Occipital lobe (tissue), 2 donors: ENCODE results near the genes VAMP2, BORCS6, RNF222 and PIK3R6.

- RAMPAGE, long total RNA: no peak
Measured at GRCh38 chr17:8141652-8142845, 10.2 kb downstream of the PER1 start.

DNA sequence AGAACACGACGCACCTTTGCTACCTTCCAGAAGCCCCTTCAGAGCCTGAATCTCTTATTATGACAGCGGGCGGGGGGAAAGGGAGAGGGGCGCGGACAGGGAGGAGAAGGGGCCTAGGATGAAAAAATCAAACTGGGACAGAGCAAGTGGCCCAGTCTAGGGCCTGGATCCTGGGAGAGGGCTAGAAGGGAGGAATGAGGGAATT, 2.5 kb upstream of the PER1 start:
- RAMPAGE, long total RNA: no peak

- RAMPAGE, long total RNA: start-site peak on the minus strand at chr17:8162935-8162995, 1,308 and 99 reads in 2 replicates
Measured at GRCh38 chr17:8162880-8163958, at the start of gene VAMP2. Gene VAMP2 (minus strand): TSS chr17:8162948.

DNA sequence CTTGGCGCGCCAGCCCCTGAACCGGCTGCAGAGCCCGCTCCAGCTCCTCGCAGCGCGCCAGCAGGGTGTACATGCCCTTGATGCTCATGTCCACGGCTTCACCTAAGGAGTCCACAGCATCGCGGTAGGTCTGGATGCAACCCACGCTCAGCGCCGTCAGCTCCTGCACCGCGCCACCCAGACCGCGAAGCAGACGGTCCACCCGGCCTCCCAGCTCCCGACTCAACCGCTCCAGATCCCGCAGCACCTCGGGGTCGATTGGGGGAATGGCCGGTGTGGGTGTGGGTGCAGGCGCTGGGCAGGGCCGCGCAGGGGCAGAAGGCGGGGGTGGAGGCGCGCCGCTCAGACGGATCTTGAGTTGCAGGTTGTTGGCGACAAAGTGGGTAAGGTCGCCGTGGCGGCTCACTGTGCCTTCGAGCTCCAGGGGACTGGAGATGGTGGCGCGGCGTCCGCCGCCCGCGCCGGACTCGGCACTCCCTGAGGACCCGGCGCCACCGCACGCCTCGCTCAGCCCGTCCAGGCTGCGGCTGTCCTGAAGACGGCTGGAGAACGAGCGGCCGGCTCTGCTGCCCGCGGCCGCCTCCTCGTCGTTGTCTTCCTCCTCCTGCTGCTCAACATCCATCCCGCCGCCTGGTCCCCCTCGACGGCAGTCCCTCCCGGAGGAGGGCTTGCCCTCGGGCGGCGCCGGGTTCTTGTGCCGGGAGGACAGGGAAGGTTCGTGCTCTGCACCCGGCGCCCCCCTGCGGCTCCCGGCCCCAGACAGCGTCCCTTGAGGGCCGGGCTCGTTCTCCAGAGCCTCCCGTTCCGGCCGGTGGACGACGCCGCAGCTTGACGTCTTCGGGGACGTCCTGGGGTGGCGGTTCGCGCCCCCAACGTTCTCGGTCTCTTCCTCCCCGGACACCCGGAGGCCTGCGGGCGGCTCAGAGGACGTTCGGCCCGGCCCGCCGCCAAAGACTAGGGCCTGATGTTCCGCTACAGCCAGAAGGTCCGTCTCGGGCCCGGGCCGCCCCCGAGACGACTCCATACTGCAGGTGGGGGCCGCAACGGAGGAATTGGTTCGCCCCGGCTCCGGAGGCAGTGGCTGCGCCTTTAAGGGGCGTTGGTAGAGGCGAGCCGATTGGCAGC, at the start of gene BORCS6:
BORCS6 (minus strand) TSS at position 1,064 of the 1,125 bp plus-strand sequence.
- RAMPAGE, long total RNA: no peak

DNA sequence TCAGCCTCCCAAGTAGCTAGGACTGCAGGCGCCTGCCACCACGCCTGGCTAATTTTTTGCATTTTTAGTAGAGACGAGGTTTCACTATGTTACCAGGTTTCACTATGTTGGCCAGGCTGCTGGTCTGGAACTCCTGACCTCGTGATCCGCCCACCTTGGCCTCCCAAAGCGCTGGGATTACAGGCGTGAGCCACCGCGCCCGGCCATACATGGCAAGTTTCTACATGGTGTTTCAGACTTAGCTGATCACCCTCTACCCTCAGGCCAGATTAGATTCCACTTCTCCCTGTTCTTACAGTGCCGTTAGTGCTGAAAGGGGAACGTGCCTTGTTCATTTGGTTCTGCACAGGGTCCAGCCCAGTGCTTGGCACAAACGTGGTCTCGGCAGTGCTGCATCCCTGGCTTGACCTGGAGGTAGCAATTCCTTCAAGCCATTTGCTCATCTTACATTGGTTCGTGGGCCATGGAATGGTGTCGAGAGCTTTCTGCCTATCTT, 14.6 kb upstream of the AURKB start:
- RAMPAGE, long total RNA: no peak

DNA sequence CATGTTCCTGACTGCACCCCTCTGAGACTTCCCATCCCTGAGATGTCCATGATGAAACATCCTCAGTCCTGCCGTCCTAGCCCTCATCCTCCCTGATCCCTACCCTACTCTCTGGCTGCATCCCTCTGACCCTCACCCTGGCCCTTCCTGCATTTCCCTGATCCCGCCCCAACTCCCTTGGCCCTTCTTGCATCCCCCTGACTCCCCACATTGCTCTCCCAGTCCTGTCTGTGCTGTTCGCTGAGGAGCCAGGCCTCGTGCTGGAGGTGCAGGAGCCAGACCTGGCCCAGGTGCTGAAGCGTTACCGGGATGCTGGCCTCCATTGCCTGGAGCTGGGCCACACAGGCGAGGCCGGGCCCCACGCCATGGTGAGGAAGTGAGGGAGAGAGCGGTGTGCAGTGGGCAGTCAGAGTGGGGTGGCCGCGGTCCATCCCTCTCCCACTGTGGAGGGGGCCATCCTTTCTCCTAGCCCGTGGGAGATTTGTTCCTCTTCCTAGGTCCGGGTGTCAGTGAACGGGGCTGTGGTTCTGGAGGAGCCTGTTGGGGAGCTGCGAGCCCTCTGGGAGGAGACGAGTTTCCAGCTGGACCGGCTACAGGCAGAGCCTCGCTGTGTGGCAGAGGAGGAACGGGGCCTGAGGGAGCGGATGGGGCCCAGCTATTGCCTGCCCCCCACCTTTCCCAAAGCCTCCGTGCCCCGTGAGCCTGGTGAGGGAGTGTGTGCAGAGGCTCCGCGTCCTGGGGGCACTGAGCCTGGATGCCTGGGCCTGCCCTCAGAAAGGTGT, 17.6 kb downstream of the PFAS start:
- RAMPAGE, long total RNA: no peak

DNA sequence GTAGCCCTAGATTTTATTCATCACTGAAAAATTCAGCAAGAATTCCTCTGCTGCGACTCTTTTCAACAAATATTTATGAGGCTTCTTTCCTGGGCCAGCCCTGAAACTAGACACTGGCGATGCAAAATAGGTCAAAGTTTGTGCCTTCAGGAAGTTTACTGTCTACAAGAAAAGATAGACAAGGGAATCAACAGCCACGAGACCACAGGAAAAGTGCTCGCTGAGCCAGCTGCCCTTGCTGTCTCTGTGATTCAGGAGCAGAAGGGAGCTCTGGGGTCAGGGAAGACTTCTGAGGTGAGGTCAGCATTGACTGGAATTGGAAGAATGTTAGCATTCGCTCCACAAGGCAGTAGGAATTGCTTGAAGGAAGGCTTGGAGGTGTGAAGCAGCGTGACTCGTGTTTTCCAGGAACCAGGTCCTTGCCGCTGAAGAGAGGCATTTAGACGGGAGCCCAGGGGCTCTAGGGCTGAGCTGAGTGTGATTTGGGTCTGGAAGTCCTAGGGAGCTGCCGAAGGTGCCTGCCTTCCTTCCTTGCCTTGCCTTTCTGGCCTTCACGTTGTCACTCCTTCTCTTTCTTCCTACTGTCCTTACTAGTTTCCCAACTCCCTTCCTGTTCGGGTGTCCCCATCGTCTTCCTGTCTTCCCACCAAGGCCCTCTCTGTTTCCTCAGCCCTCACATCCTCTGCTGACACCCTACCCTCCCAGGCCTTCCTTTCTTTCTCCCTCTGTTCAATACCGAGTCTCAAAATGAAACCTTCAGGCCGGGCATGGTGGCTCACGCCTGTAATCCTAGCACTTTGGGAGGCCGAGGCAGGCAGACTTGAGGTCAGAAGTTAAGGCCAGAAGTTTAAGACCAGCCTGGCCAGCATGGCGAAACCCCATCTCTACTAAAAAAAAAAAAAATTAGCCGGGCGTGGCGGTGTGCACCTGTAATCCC, 2.1 kb upstream of the RPL26 start:
- RAMPAGE, long total RNA: no peak

GRCh38 chr17:8393658-8394148, 3.9 kb downstream of the RNF222 start:
- RAMPAGE, long total RNA: no peak

- RAMPAGE, long total RNA: no peak
Measured at GRCh38 chr17:8397634-8398118, at the start of gene RNF222. Gene RNF222 (minus strand): TSS chr17:8397827.

- RAMPAGE, long total RNA: no peak
Measured at GRCh38 chr17:8475477-8476339, 40.0 kb downstream of the NDEL1 start.

DNA sequence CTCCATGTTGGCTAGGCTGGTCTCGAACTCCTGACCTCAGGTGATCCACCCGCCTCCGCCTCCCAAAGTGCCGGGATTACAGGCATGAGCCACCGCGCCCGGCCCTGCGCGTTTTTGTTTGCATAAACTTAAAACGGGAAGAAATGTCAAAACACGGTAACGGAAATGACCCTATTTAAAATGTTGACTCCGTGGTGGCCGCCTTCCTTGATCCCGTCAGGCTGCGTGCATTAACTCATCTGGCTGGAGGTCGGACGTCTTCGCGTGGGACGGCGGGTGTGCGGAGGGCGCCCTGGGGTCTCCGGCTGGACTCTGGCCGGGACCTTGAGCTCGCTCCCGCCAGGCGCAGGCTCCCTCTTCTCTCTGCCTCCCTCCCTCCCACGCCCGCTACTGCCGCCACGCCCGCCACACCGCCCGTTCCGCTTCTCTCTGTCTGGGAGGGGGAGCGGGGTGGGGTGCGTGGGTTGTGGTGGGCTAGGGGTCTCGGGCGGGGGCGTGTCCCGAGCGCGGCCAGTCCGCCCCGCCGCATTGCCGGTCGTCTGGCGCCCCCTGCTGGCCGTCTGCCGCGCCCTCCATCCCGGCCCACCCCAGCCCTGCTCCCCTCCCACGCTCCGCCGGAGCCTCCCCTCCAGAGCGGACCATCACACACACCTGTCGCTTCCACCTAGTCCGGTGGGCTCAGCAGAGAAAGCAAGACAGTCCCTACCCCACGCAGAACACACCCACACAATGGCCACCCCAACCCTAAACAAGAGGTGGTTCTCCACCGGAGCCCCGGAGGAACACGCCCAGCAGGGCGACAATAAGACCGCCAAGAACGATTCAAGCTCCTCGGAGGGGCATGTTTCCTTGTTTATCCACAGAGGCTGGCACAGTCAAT, 1.2 kb upstream of the CCDC42 start:
- RAMPAGE, long total RNA: no peak

GRCh38 chr17:8867563-8867863, at the start of gene PIK3R6:
Gene PIK3R6 (minus strand): TSS chr17:8867674.
- RAMPAGE, long total RNA: no peak

DNA sequence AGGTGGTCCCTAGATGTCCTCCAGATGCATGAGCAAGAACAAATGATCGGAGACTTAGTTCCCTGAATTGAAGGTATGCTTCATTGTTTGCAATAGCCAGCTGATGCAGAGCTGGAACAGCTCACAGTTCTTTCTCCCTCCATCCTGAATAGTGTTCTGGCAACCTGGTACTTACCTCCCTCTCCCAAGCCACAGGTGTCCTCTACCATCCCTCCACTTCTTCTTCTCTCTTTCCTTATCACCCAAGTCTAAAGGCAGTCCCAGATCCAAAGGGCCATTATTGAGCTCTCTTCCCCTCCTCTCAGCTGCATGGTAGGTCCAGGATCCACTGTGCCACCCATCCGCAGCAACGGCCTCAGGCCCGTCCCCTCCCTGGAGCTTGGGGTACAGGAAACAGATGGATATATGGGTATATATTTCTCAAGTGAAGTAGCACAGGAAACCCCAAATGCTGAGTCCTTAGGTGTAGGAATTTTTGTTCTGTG, 10.8 kb upstream of the PIK3R6 start:
- RAMPAGE, long total RNA: no peak

GRCh38 chr17:8880198-8881193, 13.0 kb upstream of the PIK3R6 start:
- RAMPAGE, long total RNA: no peak

DNA sequence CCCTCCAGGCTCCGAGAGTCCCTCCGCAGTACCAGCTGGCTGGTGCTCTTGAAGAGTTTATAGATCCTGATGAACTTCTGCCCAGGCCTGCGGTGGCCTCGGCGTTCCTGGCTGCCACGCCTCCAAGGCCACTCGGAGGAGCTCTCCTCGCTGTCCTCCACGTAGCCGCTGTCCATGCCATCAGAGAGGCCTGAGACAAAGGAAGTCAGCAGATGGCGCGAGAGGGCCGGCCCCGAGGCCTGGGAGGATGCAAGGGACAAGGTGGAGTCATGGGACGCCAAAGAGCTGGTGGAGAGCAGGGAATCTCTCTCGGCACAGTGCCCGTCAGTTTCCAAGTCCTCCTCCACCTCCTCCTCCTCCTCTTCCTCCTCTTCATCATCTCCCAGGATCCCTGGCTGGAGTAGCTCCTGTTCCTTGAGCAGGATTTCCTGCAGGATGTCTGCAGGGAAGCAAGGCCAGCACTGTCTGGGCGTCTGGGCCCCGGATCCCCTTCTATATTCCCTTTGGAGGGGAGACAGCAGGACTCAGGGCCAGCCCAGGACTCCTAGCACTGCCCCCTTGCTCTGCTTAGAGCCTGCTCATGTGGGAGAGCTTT, 21.1 kb upstream of the PIK3R6 start:
- RAMPAGE, long total RNA: no peak

DNA sequence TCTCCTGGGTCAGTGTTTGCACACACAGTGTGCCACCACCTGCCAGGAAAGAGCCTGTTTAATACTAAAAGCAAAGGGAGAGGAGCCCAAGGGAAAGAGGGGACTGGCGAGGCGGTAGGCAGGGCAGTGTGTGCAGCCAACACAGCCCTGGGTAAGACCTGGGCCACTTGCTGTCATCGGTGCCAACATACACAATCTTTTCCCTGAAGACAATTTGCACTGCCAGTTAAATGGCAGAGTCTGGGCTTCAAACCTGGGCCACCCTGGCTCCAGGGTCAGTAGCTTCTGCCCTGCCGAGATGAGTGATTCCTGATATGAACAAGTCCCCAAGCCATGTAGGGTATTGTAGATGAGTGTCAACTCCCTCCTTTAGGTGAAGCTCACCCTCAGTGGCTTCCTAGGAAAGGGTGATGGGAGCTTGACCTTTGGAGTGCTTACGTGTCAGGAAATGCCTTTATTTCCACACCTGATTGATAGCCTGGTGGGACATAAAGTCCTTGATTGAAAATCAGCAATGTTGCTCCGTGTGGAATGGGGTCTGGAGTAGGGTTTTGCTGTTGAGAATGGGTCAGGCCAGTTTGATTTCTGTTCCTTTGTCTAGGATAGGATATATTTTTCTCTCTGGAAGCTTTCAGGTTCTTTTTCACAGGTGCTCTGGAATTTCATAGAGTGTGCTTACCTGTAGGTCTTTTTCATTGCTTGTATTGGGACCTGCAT, 58.4 kb downstream of the USP43 start:
- RAMPAGE, long total RNA: no peak

DNA sequence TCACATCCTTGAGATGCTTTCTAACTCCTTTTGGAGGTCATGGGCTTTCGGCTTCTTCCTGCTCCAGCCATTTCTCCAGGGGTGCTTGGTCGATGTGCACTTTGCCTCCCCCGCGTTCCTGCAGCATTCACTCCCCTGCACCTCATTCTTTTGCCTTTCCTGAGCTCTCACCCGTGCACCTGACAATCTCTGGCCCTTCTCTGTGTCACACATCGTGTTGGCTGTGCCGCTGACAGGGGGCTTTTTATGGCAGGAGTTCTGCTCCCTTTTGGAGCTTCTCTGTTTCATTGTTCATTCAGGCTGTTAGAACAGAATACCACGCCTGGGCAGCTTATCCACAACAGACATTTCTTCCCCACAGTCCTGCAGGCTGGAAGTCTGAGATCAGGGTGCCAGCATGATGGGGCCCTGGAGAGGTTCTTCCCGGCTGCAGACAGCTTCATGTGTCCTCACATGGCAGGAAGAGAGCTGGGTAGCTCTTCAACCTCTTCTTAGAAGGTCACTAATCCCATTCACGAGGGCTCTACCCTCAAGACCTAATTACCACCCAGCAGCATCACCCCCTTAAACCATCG, 65.2 kb downstream of the DHRS7C start:
- RAMPAGE, long total RNA: no peak

- RAMPAGE, long total RNA: no peak
Measured at GRCh38 chr17:9837556-9838444, 12.1 kb downstream of the GLP2R start.

- RAMPAGE, long total RNA: no peak
Measured at GRCh38 chr17:10042662-10043496, 137.8 kb upstream of the RCVRN start.

DNA sequence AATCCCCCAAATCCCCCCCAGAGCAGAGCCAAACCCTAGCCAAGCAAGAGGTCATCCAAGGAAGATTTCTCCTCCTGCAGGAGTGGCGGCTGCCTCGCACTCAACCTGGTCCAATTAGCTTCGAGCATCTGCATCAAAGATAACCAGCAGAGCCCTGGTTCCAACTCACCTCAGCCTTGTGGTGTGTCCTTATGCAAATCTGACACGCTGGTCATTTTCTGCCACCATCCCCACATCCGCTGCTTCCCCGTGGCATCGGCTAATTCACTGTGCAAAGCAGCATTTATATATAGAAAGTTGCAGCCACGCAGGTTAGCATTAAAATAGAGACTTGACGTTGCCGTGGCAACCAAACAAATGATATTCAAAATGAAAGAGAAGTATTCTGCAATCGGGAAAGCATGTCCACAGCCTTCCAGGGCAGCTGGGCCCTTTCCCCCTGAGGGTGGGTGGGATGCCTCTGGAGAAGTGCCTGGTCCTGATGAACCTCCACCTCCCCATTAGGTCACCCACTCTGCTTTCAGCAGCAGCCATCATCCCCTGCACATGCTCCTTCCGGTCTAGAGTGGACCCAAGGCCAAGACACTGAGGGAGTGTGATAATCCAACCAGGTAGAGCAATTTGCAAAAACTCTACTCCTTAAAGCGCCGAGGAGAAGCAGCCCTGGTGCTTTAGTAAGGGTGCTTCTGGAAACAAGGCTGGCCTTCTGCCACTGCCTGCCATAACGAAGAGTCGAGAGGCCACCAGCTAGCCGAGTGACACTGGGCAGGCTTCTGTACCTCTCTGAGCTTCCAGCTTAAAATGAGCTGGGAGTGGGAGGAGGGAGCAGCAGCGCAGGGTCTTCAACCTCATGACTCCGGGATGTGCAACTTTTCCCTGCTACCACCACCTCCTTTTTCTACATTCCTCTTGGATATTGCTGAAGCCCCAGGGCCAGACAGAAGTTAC, 138.6 kb downstream of the GAS7 start:
- RAMPAGE, long total RNA: start-site peak on the minus strand centred at position 261 of the sequence, 25 bp wide, 44 and 71 reads in 2 replicates